AG10803 (cell line): Measurements from ENCODE around the gene ADTRP.

DNA sequence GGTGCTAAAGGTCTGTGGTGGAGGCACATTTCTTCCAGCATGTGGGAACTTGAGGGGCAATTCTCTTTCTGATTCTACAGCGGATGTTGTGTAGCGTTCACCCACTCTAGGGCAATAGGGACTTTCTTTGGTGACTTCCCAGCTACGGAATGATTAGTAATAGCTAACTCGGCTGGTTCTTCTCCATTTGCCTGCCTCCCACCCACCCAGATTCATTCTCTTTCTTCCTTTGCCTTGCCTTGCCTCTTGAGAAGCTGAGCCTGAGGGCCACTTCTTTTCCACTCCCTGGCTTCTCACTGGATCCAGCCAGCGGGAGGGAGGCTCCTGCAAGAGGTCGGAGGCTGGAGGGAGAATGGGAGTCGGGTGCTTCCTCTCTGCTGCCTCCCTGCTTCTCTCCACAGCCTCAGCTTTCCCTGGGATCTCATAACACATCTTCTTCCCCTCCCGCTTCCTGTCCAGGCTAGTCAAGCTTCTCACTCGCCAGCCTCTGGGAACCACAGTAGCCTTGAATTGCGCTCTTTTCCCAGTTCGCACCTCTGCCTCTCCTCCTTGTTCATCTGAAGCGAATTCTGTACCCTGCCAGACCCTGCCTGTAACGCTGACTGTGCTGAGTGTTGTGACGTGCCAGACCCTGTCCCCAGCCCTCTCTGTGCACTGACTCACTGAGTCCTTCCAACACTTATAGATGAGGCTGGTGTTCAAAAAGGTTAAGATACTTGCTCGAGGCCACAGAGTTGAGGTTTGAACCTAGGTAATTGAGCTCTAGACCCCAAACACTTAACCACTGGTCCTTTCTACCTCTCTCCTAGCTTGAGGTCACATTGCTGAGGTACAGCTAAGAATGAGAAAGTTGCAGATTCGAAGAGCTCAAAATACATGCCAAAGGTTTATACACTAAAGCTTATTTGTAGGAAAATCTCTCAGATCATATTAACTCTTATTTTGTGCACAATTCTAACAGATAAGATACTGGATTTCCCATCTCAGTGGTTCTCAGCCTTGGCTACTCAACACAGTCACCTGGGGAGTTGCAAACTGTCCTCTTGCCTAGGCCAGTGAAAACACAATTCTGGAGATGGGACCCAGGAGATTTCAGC is 45.6 kb upstream of the NEDD9 start:
- RRBS: no CpG with 5 or more reads among the region's 16 CpGs

DNA sequence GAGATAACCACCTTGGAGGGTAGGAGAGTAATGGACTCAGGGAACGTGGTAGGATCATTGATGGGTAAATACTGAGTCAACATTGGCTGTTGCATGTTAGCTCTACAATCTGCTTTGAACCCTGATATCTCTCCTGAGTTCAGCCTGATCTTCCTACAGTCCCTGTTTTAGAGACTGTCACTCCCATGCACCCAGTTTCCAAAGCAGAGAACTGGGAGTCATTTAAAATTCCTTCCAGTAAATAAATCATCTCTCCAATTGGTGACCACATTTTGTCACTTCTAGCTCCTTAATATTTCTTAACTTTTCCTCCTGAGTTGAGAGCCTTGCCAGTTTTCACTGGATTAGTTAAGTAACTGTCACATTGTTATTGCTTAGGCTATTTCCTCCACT is 139.0 kb upstream of the TMEM170B start:
- RRBS: no CpG with 5 or more reads among the region's 1 CpG

DNA sequence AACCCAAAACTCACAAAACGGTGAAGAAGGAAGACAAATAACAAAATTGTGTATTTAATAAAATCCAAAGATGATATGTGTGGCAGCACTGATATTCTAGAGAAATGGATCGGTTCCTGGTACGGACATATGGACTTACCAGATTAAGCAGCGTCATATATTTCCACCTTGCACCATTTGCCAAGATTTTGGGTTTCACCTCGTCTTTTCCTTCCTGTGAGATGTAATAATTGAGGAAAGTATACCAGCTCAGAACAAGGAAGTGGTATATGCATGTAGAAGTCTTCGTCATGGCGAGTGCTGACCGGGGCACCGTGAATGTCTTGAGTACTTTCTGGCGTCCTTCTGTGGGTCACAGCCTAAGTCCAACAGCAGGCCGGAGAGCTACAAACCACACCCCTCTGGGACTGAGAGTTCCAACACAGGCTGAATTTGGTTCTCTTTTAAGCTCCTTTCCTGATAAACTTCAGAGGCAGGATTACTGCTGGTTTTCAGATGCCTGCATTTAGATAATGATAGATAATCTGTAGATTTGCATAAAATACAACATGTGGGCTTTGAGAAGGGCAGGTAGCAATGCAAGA is at the start of gene ADTRP:
ADTRP (minus strand) TSS at position 336 of the 584 bp plus-strand sequence.
- RRBS: 50% methylated on average over 4 of the region's 11 CpGs

DNA sequence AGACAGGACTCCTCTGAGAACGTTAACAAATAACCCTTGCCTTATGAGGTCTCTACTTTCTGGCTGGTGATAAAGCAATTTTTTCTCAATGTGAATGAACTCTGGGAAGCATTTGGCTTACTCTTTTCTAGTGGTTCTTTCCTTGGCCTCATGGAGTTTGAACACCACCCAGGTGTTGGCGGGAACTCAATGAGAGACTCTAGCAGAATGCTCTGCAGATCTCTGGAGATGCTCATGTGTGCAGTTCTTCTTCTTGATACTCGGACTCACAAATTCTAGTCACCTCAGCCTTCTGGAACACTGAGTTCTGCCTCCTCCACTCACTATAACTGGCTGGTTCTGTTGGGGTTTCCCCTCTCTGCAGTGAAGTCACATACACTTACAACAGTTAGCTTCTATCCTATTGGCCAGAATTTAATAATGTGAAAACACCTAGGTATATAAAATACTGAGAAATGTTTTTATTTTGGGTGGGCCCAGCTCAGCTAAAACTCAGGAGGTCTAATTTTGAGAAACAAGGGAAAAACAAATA is 109.7 kb upstream of the HIVEP1 start:
- RRBS: no CpG with 5 or more reads among the region's 3 CpGs

GRCh38 chr6:11931008-11931971 is 80.8 kb upstream of the HIVEP1 start:
- RRBS: 92% methylated on average over 3 of the region's 12 CpGs

GRCh38 chr6:12000889-12001488 is 11.1 kb upstream of the HIVEP1 start:
- RRBS: no CpG with 5 or more reads among the region's 4 CpGs

DNA sequence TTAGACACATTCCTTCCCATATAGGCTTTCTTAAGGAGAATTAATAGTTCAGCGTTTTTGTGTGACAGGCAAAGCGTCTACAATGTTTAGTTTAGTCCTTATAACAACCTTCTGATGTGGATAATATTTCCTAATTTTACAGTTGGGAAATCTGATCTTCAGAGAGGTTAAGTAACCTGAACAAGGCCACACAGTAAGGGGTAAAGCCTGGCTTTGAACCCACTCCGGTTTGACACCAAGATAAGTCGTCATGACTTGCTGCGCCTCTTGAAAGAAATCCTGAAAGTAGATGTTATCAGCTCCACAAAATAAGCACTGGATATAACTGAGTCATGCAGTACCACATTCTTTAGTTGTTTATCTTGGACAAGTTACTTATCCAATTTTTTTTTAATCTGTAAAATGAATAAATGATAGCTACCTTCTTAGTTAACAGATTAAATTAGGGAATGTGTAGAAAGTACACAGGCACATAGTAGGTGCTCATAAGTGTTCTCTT is 1.9 kb downstream of the HIVEP1 start:
- RRBS: no CpG with 5 or more reads among the region's 5 CpGs

DNA sequence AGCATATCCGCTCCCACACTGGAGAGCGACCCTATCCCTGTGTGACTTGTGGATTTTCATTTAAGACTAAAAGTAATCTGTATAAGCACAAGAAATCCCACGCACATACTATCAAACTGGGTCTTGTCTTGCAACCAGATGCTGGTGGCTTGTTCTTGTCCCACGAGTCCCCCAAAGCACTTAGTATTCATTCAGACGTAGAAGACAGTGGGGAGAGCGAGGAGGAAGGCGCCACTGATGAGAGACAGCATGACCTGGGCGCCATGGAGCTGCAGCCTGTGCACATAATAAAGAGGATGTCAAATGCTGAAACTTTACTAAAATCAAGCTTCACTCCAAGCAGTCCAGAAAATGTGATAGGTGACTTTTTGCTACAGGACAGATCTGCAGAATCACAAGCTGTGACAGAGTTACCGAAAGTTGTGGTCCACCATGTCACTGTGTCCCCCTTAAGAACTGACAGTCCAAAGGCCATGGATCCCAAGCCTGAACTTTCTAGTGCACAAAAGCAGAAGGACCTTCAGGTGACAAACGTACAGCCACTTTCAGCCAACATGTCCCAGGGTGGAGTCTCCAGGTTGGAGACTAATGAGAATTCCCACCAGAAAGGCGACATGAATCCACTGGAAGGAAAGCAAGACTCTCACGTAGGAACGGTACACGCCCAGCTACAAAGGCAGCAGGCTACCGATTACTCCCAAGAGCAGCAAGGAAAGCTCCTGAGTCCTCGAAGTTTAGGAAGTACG is 109.1 kb downstream of the HIVEP1 start:
- RRBS: no CpG with 5 or more reads among the region's 17 CpGs

GRCh38 chr6:12313724-12314514 is 23.8 kb downstream of the EDN1 start:
- RRBS: no CpG with 5 or more reads among the region's 11 CpGs

- RRBS: no CpG with 5 or more reads among the region's 11 CpGs
Observed at GRCh38 chr6:12339767-12340454, 49.8 kb downstream of the EDN1 start.

- RRBS: no CpG with 5 or more reads among the region's 10 CpGs
Observed at GRCh38 chr6:12485286-12485961, 195.3 kb downstream of the EDN1 start.

DNA sequence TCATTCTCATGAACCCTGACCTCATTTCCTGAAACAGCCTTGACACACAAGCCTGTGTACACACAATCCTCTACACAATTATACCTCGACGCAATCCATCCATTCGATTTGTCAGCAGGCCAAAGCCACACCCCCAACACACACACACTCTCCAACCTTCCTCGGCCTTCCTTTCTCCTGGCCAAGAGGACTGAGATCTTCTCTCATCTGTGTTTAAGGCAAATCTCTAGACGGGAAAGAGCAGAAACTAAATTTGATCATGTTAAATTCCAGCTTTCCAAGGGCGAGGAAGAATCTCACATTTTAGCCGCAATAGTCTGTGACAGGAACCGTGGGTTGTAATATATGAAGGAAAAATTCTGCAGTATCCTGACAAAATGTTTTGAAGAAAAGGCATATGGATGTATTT is 25.2 kb downstream of the TBC1D7 start:
- RRBS: no CpG with 5 or more reads among the region's 8 CpGs

GRCh38 chr6:13355831-13356586 is 27.7 kb upstream of the TBC1D7 start:
- RRBS: no CpG with 5 or more reads among the region's 7 CpGs

GRCh38 chr6:13381430-13381837 is 53.1 kb upstream of the TBC1D7 start:
- RRBS: no CpG with 5 or more reads among the region's 1 CpG

DNA sequence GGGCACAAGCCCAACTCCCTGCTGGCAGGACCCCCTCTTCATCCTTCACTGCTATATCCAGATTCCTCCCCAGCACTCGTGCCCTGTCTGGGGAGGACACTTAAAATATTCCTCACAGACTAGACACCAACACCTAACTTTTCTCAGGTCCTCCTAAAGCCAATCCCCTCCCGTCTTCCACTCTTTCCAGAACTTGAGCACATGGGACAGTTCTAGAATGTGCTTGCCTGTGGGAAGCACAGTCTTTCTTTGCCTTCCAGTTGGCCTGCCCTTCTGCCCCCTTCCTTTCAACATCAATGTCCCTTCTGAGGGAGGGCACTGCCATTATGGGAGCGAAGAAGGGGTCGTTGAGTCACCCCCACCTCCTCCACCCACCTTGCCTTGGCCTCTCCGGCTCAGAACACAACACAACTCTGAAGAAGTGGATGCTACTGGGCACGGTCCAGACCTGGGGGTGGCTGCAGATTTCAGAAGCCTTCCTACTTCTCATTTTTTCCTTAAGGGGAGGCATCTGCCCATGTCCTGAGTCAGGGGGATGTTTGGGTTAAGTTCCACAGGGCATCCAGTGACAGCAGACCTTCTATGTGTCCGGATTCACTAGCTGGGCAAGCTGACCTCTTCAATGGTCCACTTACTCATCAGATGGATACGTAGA is 72.2 kb downstream of the GFOD1 start:
- RRBS: no CpG with 5 or more reads among the region's 8 CpGs

DNA sequence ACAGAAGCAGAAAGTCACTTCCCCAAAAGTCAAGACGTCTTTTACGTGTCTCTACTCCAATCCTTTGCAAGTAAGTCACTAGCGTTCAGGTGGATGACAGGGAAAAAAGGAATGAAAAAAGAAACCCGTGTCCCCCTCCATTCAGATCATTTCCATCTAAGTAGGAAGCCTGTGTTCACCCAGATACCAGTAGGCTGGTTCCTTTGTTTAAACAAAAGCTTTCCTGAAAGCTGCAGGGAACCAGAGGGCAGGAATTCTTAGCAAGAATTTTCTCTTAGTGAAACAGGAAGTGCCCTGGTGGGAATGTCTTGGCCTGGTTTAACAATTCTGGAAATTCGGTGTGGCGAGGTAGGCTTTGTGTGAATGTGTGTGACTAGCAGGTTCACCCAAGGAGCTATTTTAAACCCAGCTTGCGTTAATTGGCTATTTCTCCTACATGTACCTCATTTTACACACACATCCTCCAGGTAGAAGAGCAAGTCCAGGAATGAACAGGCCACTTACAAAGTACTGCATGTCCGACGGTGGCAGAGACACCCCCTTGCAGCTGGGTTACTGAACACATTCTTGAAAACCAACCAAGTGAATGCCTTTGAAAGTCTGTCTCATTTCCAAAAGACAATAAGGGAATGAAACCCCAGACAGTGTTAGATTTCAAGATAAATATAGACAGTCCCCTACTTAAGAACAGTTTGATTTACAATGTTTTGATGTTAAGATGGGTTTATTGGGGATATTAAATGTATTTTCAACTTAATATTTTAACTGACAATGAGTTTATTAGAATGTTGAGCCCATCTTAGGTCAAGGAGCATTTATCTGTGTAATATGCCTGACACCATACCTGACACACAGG is 64.6 kb downstream of the GFOD1 start:
- RRBS: no CpG with 5 or more reads among the region's 9 CpGs

- RRBS: no CpG with 5 or more reads among the region's 8 CpGs
Observed at GRCh38 chr6:13429131-13429603, 58.2 kb downstream of the GFOD1 start.

GRCh38 chr6:13439276-13439641 is 48.1 kb downstream of the GFOD1 start:
- RRBS: no CpG with 5 or more reads among the region's 1 CpG

- RRBS: no CpG with 5 or more reads among the region's 5 CpGs
Observed at GRCh38 chr6:13484049-13484549, 3.3 kb downstream of the GFOD1 start.